Fibroblast of villous mesenchyme (primary cell): ENCODE measurements around a stretch of chr9.

- CAGE, long polyA plus RNA = no peak
These were observed 1.3 kb downstream of the RAB14 start for GRCh38 chr9:121200262-121200822.

DNA sequence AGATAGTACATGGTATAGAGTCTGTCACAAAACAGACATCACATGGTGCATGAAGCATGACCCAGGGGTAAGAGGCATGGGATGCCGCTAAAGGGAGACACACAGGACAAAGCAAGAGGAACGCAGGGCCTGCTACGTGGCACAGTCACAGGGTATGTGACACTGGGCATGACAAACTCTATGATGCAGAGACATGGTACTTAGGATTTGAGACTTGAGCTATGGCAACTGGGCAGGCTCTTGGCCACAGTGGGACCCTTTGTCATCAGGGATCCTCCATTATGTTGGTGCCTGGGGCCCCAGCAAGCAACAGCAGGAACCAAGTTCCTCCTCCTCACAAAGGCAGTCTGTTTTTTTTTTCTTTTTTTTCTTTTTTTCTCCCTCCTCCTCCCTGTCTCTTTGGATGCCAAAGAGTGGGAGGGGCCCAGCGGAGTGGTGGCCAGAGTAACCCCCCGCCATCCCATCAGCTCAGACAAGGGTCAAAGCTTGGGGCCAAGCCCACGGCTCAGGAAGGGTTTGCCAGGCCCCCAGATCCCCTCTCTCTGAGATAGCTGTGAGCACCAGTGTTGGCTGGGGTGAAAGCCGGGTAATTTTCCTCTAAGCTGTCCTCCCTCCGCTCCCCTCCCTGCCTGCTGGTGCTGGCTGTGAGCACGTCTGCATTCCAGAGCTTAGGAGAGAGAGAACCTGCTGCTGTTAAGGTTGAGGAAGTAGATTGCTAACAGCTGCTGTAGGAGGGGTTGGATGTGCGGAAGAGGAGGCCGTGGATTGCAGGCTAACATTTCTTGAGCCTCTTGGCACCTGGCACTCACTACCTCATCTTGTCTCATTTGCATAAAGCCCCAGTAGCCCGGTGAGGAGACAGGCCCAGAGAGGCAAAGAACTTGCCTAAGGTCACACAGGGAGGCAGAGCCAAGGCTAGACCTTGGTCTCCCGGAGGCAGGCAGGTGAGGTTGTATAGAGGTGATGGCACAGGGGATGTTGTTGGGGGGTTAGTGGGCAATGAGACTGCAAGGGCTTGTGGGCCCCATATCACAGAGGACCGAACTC, 21.2 kb downstream of the GSN start:
- CAGE, long polyA plus RNA = no peak

GRCh38 chr9:121298520-121299365, 30.8 kb downstream of the GSN start:
- CAGE, long polyA plus RNA = no peak

GRCh38 chr9:121318199-121318590, 50.2 kb downstream of the GSN start:
- CAGE, long polyA plus RNA = no peak

GRCh38 chr9:121325932-121326867, 43.9 kb downstream of the STOM start:
- CAGE, long polyA plus RNA = no peak

- CAGE, long polyA plus RNA = no peak
These were observed 2.4 kb upstream of the STOM start for GRCh38 chr9:121372291-121372937.

GRCh38 chr9:121453076-121453593, 46.5 kb downstream of the GGTA1 start:
- CAGE, long polyA plus RNA = no peak

DNA sequence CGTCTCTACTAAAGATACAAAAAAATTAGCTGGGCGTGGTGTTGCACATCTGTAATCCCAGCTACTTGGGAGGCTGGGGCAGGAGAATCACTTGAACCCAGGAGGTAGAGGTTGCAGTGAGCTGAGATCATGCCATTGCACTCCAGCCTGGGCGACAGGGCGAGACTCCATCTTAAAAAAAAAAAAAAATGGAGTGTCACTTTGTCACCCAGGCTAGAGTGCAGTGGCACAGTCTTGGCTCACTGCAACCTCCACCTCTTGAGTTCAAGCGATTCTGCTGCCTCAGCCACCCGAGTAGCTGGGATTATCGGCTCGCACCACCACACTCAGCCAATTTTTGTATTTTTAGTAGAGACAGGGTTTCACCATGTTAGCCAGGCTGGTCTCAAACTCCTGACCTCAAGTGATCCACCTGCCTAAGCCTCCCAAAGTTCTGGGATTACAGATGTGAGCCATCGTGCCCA, 30.9 kb upstream of the GGTA1 start:
- CAGE, long polyA plus RNA = no peak

- CAGE, long polyA plus RNA = no peak
These were observed 46.3 kb upstream of the GGTA1 start for GRCh38 chr9:121545942-121546423.

GRCh38 chr9:121557522-121557878, 57.9 kb upstream of the GGTA1 start:
- CAGE, long polyA plus RNA = no peak

- CAGE, long polyA plus RNA = no peak
These were observed 6.7 kb downstream of the DAB2IP start for GRCh38 chr9:121657993-121658677.

GRCh38 chr9:121731835-121732869, 80.7 kb downstream of the DAB2IP start:
- CAGE, long polyA plus RNA = no peak

GRCh38 chr9:121733327-121734008, 82.0 kb downstream of the DAB2IP start:
- CAGE, long polyA plus RNA = no peak

DNA sequence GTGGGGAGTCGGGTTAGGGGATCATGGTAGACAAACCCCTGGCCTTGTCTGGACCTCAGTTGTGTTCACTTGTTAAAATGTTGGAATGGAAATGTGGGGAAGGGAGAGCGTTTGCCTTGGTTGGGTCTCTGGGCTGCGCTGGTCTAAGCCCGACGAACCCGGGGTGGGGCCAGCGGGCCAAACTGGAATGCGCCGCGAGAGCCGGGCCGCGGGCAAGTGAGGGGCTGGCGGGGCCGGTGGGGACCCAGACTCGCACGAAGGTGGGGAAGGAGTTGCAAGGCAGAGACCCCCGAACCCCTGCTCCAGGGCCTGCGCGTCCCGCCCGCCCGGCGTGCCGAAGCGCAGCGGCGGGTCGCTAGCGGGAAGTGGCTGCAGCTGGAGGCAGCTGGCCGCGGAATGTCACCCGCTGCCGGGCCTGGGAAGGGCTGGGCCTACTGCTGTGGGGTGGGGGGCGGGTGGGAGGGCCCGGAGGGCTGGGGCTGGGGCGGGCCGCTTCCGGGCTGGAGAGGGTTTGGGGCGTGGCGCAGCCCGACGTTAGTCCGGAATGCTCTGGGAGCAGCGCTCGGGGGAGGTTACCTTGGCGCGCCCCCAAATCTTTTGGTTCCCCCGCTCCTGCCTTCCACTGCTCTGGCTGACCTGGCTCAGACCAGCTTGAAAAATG, 84.8 kb downstream of the DAB2IP start:
- CAGE, long polyA plus RNA = no peak

- CAGE, long polyA plus RNA = no peak
These were observed 86.1 kb downstream of the DAB2IP start for GRCh38 chr9:121737320-121738147.

GRCh38 chr9:121748440-121749475, 97.3 kb downstream of the DAB2IP start:
- CAGE, long polyA plus RNA = no peak

DNA sequence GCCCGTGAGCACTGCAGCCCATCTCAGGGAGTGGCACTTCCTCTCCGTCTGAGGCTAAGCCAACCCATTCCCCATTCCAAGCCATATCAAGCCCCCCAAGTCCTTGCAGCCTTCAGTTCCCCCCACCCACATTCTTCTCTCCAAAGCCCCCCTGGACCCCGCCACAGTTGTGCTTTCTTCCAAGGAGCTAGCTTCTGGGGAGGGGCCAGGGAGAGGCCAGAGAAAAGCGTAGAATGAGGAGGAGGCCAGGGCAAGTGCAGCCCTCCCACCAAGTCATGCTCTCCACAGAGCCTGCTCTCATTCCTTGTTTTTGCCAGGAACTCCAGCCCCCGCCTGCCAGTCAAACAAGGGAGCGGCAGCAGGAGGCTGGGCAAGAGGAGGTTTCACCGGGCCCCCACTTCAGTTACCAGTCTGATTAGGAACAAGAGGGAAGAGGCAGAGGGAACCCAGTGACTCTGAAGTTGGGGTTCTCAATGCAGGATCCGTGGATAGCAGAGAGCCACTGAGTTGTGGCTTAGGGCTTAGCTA, 120.4 kb downstream of the DAB2IP start:
- CAGE, long polyA plus RNA = no peak

DNA sequence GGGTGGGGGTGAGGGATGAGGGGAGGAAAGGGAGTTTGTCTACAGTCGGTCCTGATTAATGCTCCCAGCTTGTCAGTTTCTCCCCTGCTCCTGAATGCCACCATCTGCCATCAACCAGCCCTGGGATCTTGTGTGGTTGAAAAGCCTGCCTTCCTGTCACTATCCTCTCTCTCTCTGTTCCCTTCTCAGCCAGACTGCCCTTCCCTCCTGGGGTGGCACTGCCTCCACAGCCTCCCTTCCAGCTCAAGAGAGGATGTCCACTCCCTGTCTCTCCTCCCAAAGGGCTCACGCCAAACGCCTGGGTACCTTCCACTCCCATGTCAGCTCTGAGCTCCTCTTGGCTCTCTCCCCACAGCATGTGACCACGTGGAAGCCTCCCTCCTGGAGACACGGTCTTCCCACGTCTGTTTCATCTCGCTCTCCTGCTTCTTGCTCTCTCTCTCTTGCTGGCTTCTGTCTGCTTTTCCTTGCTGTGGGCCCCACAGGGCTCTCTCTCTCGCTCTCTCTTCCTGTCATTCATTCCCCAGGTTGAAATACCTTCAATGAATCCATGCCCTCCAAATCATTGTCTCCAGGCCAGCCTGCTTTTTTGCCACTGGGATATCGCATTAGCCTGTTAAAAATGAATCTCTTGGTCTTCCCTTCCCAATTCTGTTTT, 186.2 kb downstream of the DAB2IP start:
- CAGE, long polyA plus RNA = no peak

DNA sequence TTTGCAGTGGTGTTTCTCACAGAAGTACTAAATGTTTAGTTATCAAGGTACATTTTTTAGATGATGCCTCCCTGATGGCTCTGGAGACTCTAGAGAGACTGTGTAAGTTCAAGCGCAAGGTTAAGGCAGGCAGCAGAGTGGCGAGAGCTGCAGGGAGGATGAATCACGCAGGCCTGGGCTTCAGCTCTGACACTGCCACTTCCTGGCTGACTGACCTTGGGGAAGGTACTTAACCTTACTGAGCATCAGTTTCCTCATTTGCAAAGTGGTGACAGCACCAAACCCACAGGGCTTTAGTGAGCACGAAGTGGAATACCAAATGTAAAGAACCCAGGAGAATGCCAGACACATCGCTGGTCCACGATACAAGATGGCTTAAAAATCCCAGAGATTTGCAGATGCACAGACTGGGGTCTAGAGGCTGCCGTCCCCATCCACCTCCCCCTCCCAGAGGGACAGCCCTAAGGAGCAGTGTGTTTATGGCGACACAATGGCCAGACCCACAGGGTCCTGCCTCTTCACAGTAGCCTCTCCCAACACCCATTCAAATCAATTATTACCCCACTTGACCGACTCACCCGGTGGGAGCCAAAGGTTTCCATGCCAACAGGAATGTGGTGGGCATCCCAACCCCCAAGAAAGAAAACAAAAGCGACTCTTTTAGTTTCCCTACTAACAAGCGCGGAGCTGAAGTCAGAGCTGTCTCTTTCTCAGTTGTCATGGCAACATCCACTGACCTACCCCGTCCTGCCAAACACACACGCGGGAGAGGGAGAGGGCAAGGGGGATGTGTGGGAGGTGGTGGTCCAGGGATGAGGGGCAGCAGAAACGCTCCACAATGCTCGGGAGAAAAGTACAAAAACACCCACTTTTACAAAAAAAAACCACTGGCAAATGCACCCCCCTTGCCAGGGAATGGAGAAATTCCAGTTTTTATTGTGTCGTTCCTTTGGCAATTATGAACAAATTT, 209.1 kb downstream of the TTLL11 start:
- CAGE, long polyA plus RNA = no peak

DNA sequence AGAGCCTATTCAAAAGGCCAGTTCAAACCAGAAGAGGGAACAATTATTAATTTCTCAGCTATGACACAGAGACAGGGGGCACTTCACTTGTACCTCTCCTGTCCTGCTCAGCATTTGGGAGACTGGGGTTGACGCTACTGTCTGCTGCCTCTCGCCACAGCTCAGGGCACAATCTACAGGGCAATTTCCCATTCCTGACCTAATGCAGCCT, 208.5 kb downstream of the TTLL11 start:
- CAGE, long polyA plus RNA = no peak